Pulmonary lymph node (tissue), 1 donor: Measurements from ENCODE around the genes ALCAM and CD47.

GRCh38 chr3:102180216-102180662 lies 254.6 kb upstream of the ZPLD1 start:
- PRO-cap, result unidirectional peak, minus-strand start at chr3:102180312; unidirectional peak, minus-strand start at chr3:102180345

GRCh38 chr3:104445100-104445679 lies 921.5 kb upstream of the ALCAM start:
- PRO-cap, result no peak

GRCh38 chr3:104547925-104548236 lies 818.8 kb upstream of the ALCAM start:
- PRO-cap, result no peak

DNA sequence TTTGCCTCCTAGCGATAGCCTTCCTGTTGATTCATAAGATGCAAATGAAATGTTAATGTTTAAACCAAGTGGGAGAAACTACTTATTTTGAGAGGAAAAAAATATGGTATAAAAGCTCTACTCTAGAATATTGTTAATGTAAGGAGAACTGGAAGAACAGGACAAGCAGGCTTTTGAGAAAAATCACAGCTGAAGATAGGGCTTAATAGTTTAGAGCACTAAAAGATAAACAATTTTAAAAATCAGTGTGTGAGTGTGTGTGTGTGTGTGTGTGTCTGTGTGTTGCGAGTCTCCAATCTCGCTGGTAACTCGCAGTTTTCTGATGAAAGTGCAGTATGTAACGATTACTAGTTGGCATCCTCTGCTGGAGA lies 1.5 kb upstream of the ALCAM start:
- PRO-cap, result no peak

- PRO-cap, result no peak
These were observed 1.1 kb upstream of the ALCAM start for GRCh38 chr3:105365624-105365968.

GRCh38 chr3:105366307-105367515 lies at the start of gene ALCAM:
Gene ALCAM, plus strand, starts transcription at chr3:105366909.
- PRO-cap, result bidirectional peak, plus-strand start at chr3:105366909, minus-strand start at chr3:105366567; unidirectional peak, plus-strand start at chr3:105367274

DNA sequence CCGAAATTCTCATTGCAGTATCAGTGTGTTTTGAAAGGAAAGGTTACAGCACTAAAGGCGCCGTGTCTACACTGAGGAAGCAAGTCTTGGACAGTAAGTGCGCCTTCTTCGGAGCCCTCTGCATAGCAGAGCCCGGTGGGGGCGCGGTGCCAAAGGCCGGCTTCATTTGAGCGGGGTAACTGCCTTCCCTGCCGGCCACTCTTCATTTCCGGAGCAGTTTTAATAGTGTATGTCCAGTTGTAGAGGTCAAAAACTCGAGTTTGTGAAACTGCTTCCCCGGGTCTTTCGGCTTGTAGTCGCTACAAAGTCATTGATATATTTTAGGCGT lies 2.7 kb downstream of the ALCAM start:
- PRO-cap, result bidirectional peak, plus-strand start outside the sequence, minus-strand start at position 210 of the sequence

- PRO-cap, result no peak
These were observed 30.7 kb downstream of the CBLB start for GRCh38 chr3:105838077-105838558.

GRCh38 chr3:105861462-105861999 lies 7.3 kb downstream of the CBLB start:
- PRO-cap, result no peak

- PRO-cap, result no peak
These were observed 129.3 kb upstream of the CBLB start for GRCh38 chr3:105997927-105998627.

DNA sequence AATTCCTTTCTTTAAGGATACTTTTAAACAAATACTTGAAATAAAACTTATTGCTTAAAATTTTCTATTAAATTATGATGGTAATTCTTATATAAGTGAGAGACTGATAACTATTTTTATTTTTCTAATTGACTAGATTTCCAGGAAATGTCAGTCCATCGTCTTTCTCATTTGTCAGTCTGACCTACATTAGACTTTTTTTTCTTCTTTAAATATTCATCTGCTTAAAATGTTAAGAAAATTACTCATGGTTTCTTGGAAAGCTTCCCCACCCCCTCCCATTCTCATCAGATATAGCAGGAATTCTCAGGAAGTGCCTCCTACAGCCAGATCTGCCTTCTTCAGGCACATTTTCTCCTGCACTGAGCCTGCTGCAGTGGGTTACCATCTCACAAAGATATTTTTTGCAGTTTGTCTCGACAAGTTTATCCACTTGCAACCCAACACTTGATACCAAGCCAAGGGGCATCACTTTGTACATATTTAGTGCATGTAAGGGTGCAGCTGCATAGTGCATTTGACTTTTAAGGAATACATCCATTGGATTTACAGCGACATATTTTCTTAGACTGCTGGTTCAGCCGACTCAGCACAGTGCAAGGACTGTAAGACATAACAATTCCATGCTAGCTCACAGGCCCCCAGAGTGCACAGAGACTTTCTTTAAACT lies 262.0 kb upstream of the CBLB start:
- PRO-cap, result no peak

GRCh38 chr3:106644416-106644672 lies 732.9 kb upstream of the CCDC54 start:
- PRO-cap, result no peak

DNA sequence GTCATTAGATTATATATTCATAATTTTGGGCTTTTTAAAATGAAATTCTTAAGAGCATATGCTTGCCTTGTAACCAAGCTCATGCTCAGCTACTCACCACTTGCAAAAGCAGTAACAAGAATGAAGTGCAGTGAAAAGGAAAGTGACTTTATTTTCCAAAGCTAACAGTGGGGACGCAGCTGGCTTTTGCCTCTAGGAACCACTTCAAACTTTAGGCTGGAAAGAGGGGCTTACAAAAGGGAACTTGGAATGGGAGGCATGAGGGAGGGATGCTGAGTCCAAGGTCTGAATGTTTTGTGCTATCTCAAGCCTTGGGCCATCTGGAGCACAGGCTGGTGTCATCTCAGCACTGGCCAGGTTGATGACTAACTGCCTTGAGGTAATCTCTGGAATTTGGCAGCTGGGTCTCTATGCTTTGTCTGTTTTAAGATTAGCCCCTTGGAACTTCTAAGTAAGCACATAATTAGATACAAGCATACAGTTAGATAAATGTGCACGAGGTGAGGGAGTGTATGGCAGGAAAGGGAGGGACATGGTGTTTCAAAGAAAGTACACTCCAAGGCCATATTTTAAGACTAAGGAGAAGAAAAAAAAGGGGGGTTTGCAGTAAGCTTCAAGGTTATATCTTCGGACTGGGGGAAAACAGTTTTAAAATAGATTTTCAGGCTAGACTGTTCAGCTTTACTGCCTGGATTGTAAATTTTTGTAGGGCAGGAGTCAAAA lies 252.4 kb upstream of the CCDC54 start:
- PRO-cap, result no peak

DNA sequence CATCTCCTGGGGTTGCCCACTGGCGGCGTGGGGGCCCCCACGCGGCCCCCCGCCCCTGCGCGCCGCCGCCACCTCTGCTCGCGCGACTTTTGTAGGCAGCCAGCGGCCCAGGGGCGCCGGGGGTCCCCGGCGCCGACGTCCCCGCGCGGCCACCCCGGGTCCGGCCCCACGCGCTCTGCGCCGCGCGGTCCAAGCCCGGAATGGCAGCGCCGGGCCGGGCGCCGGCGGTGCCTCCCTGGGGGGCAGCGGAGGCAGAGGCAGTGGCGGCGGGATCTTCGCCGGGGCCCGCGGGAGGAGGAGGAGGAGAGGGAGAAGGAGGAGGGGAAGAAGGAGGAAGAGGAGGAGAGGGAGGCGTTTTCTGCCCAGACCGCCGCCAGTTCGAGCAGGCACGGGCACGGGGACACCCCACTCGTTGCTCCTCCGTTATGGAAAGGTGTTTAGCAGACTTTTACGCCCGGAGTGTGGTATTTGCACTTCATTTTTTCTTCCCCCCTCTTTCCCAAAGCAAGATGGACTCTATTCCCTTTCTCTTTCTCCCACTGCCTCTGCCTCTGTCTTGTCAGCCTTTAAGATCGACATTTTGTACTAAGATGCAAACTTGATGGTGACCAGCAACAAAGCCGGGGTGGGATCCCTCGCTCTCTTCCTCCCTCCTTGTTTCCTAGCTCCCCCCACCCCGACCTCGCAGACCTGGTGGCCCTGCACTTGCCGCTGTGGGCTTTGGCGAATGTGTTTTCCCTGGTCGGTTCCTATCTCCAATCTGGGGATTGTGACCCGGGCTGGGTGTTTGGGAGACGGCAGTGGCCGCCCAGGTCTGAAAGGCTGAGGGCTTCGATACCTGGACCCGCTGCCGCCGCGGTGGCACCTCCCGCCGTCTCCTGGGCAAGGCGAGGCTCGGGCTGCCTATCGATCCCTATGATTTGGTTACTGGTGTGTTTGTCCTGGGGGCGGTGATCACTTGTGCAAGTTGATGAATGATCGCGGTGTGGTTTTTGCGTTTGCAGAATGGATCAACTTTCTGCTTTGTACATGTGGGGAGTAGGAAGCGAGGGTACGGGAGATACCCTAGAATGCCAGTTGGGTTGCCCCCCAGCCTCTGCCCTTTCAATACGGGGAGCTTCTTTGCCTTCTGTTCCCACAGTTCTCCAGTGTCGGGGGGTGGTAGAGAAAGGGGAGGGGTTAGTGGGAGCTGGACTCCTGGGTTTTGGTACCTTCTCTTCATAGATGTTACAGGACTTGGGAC lies 2.7 kb downstream of the BBX start:
- PRO-cap, result bidirectional peak, plus-strand start at position 376 of the sequence, minus-strand start at position 177 of the sequence

DNA sequence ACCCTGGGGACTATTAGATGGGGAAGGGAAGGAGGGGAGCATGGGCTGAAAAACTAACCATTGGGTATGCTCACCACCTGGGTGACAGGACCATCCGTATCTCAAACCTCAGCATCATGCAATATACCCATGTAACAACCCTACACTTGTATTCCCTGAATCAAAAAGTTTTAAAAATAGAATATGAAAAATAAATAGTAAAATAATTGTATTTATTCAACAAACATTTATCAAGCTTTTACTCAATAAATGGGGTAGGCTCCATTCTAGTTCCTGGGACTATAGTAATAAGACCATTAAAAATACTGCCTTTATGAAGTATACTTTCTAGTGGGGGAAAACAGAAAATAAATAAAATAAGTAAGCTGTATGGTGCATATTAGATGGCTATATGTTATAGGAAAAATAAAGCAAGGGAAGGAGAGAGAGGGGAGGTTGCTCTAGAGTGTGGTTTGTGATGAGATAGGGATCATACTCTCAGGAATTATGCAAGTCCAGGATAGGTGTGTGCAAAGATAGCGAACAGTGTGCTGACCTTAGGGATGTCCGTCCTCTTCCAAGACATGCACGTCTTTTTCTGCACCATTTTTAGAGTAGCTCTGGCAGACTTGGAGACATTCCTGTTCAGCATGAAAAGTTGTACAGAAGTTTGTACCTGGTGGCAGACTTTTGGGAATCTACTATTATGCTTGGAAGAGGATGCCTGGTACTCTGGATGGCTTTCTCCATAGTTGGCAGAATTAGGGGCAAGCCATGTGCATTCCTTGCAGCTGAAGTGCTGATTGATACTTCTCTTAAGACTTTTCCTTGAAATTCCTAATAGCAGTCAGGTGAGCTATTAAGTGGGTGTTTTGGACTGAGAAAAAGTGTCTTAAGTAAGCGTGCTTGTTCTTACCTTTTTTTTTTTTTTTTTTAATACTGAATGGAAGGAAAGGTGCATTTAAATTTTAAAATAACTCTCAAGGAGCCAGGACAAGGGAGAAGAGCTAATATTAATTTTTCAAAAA lies 26.5 kb downstream of the BBX start:
- PRO-cap, result no peak

DNA sequence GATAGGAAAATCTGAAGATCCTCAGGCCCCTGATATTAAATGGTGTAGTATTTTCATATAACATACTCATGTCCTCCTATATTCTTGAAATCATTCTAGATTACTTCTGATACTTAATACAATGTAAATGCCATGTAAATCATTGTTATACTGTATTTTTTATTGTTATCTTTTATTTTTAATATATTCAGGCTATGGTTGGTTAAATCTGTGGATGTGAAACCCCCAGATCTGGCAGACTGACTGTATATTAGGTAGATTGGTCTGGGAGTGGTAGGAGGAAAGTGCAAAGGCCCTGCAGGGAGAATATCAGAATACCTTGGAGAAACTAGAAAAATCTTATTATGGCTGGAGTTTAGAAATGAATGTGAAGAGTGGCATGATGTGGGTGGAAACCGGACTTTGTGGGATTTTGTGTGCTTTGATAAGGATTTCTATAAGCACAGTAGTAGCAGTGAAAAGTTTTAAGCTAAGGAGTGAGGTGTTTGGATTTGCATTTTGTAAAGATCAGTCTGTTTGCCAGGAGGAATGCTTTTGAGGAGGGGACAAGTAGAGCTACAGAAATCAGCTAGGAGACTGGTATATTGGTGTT lies 91.9 kb downstream of the BBX start:
- PRO-cap, result no peak

- PRO-cap, result no peak
These were observed 187.5 kb downstream of the BBX start for GRCh38 chr3:107710173-107710730.

GRCh38 chr3:107970032-107970824 lies 120.6 kb downstream of the CD47 start:
- PRO-cap, result unidirectional peak, minus-strand start at chr3:107970294

- PRO-cap, result no peak
These were observed 1.2 kb downstream of the CD47 start for GRCh38 chr3:108089592-108090101.

- PRO-cap, result bidirectional peak, plus-strand start at chr3:108091172, minus-strand start at chr3:108091006
These were observed at the start of gene CD47 for GRCh38 chr3:108090896-108091318. Gene CD47, minus strand, starts transcription at chr3:108091031.